Cytotoxic T cell (primary cell): ENCODE measurements around the gene BBIP1.

DNA sequence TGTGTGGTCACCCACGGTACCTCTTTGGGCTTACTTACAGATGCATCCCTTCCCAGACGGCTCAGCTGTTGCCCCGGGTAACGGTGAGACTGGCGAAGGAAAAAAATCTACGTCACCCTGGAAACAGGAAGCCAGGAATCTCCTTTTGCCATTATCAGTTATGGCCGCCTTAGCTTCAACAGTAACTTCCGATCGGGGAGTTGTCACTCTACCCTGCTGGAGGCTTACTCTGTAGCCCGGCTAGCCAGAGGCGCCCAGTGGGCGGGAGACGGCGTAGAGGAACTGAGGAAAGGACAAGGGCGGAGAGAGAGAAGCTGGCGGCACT lies at the start of gene BBIP1:
TSS of gene BBIP1 (minus strand) at position 98 of the 325 bp plus-strand sequence.
- PRO-cap, 2 experiments: peak in 2 of 2 experiments; most common plus-strand start position 257 of the sequence (in 1); most common minus-strand start position 280 of the sequence (in 1)

- PRO-cap, 2 experiments: no peak in any of the 2 experiments
Observed at GRCh38 chr10:112241988-112242317, 41.2 kb upstream of the TECTB start.

DNA sequence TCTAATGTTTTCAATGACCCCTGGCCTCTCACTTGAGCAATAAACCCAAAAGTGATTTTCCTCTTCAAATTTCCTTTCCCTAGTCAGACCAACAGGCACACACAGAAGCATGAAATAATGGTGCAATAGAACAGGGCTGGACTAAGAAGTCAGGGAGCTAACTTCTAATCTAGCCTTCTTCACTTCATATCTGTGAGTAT lies 21.7 kb upstream of the TECTB start:
- PRO-cap, 2 experiments: no peak in any of the 2 experiments

DNA sequence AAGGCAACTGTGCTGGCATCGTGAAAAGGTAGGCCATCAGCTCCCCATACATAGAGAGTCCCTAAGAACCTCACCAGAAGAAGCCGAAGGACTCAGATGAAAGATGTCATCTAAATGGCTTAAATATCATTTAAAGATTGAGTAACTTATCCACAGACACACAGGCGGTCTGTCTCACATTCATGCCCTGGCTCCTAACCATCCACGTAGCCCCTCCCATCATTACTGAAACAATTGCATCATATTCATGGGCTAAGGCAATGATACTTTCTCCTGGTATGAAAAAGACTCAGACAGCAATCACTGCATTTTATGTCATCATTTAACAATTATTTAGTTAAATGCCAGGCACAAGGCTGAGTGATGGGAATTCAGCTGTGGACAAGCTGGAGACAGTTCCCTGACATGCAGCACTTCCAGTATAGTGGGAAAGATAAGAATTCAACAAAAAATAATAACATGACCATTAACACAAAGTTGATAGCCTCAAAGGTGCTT lies 11.2 kb upstream of the TECTB start:
- PRO-cap, 2 experiments: no peak in any of the 2 experiments

DNA sequence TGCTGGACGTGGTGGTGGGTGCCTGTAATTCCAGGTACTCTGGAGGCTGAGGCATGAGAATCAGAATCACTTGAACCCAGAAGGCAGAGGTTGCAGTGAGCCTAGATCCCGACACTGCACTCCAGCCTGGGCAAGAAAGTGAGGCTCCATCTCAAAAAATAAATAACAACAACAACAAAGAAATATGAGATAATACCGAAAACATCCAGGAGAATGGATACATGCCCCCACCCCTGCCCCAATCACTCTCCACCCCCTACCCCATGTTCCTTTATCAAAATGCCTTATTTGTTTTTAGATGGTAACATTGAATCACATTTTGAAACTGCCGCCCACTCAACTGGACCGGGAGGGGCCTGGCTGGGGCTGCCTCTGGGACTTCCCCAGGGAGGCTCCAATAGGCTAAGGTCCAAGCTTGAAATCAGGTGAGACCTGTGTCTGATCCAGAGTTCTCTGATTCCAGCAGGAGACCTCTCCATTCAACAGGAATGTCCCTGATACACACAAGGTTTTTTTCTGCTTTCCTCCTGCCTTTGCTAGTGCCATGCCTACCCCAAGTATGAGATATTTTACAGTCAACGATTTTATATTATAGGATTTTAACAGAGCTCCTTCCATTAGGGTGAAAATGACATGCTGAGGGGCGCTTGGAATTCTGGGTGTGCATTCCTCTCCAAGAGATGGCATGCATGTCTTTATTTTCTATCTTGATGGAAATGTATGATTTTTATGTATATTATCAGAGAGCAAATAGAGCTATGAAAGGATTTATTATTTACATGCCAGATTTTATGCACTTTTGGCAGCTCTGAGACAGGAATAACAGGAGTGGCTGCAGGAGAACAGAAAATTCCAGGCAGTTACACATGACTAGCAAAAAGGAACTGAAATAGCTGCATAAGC lies 43.7 kb upstream of the ACSL5 start:
- PRO-cap, 2 experiments: no peak in any of the 2 experiments

GRCh38 chr10:112577882-112578253 lies 130.9 kb downstream of the VTI1A start:
- PRO-cap, 2 experiments: no peak in any of the 2 experiments

GRCh38 chr10:112652359-112652707 lies 205.3 kb downstream of the VTI1A start:
- PRO-cap, 2 experiments: no peak in any of the 2 experiments

GRCh38 chr10:112752082-112752725 lies 197.8 kb upstream of the TCF7L2 start:
- PRO-cap, 2 experiments: no peak in any of the 2 experiments

GRCh38 chr10:112821532-112822279 lies 128.3 kb upstream of the TCF7L2 start:
- PRO-cap, 2 experiments: no peak in any of the 2 experiments

- PRO-cap, 2 experiments: no peak in any of the 2 experiments
Observed at GRCh38 chr10:112839792-112840479, 110.1 kb upstream of the TCF7L2 start.

- PRO-cap, 2 experiments: peak in 1 of 2 experiments; most common plus-strand start chr10:112952098 (in 1); most common minus-strand start chr10:112952041 (in 1)
Observed at GRCh38 chr10:112951913-112952268, 1.8 kb downstream of the TCF7L2 start.

DNA sequence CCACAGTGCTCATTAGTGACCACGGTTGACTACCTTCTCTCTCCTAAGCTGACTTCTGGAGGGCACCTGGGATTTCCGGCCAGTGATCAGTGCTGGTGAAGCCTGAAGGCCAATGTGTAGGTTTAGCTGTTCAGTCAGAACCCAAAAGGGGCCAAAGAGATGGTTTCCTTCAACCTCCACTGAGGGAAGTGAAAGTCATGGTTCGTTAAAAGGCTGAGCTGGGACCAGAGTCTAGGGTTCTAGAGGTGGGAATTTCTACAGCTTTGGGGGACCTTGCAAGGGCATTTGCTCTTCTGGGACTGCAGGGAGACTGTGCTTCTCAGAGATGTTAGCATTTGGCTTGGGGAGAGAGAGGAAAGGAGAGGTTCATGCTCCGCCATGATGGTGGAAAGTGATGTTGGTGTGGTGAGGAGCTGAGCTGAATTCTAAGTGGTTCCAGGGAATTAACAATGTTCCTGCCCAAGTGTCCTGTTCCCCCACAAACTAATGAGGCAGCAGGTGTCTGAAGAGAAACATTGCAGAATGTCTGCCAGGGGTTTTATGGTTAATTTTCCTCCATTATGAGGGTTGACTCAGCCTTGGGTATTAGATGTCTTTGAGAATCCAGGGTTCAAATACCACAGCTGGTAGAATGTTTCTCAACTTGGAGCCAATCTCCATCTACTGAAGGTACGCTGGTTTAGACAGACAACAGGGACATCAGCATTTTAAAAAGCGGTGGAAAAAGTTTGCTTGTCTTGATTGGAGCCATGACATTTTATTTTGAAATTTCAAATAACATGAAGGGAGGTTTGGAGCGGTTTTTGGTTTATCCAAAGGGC lies 46.7 kb downstream of the TCF7L2 start:
- PRO-cap, 2 experiments: no peak in any of the 2 experiments

DNA sequence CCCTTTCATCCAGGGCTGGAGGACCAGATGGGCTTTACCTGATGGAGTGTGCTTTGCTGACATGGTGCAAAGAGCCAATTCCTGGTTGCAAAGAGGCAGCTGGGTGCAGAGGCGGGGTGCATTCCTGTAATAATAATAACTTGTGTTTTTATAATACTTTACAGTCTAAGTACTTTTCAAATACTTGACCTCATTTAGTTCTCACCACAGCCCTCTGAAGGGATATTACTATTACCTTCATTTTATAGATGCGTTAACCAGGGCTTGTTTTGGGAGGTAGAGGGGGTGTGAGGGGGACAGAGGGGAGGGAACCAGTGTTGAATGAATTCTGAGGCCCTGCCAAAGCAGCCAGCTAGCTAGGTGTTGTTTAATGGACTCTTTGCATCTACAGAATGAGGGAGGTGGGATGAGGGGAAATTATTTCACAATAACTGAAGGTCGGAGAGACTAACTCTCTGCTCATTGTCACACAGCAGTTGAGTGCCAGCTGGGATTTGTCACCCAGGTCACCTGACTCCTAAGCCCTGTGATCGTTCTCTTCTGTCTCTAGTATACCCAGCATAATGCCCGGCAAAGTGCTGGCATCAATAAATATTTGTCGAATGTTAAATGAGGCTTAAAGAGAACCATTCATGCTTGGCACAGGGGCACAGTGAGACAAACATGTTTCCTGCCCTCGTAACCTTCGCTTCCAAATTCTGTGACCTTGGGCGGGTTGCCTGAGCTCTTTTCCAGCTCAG lies 70.6 kb downstream of the TCF7L2 start:
- PRO-cap, 2 experiments: no peak in any of the 2 experiments

DNA sequence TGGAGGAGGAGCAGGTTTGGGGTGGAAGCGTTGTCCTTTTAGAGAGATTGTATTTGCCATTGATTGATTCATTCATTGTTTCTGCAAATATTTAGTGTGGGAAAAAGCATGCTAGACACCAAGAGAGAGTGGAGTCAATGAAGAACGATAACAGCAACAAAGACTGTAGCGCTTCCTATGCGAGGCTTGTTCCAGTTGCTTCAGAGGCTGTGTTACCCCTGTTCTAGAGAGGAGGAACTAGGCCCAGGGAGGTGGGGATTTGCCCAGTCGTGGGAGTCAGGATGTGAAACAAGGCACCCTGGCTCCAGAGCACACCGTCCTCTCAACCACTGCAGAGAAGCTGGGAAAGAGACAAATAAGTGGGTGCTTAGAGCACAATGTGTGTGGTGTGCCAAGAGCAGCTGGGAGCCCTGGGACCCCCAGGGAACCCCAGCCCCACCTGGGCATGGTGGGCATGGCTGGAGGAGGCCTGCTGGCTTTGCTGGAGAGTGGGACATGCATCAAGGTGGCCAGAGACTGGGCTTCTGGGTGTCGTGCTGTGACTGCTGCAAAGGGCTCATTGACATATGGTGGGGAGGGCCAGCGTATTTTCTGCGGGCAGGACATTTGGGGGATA lies 95.1 kb downstream of the TCF7L2 start:
- PRO-cap, 2 experiments: no peak in any of the 2 experiments

- PRO-cap, 2 experiments: no peak in any of the 2 experiments
Observed at GRCh38 chr10:113059136-113059971, 109.3 kb downstream of the TCF7L2 start.

GRCh38 chr10:113089000-113090050 lies 139.3 kb downstream of the TCF7L2 start:
- PRO-cap, 2 experiments: no peak in any of the 2 experiments

- PRO-cap, 2 experiments: no peak in any of the 2 experiments
Observed at GRCh38 chr10:113112416-113113249, 162.6 kb downstream of the TCF7L2 start.

DNA sequence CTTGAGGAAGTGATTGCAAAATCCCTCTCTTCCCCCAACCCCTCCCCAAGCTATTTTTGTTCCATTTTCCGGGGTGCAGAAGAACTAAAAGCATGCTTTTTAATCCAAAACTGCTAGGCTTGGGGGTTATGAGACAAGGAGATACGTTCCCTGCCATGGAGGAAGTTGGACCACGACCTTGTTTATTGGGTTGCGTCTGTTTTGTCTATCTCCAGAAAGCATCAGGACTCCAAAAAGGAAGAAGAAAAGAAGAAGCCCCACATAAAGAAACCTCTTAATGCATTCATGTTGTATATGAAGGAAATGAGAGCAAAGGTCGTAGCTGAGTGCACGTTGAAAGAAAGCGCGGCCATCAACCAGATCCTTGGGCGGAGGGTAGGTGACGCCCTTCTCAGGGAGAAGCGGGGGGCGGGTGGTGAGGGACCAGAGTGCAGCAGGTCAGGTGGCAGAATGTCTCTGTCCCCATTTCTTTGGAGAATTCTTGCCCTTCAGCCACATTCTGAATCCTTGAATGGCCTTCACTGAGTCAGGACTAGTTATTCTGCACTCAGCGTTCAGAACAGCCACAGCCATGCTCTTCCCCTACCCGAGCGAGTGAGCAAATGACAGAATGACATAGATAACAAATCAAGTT lies 201.6 kb downstream of the TCF7L2 start:
- PRO-cap, 2 experiments: no peak in any of the 2 experiments

DNA sequence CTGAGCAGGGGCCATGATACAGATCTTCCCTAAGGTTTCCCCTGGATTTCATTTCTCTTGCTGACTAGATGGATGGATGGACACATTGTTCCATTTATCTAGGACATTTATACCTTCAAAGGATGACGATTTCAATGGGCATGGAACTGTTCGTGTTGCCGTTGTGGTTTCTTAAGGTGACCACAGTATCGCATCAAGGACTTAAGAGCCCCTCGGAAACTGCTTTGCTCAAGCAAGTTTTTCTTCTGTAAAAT lies 218.3 kb downstream of the TCF7L2 start:
- PRO-cap, 2 experiments: no peak in any of the 2 experiments

GRCh38 chr10:113320934-113321546 lies 231.8 kb upstream of the HABP2 start:
- PRO-cap, 2 experiments: no peak in any of the 2 experiments